Measurements from ENCODE around the gene DNM3.

- PRO-cap = no peak
Measured at GRCh38 chr1:171213825-171214283, 28.8 kb downstream of the FMO2 start.

- PRO-cap = no peak
Measured at GRCh38 chr1:171268773-171269183, 20.5 kb downstream of the FMO1 start.

- PRO-cap = no peak
Measured at GRCh38 chr1:171321581-171322206, 7.7 kb downstream of the FMO4 start.

- PRO-cap = unidirectional peak, minus-strand start at chr1:171486001; unidirectional peak, minus-strand start at chr1:171486205
Measured at GRCh38 chr1:171485875-171486592, 704 bp downstream of the PRRC2C start.

- PRO-cap = bidirectional peak, plus-strand start at chr1:171743309, minus-strand start at chr1:171743215
Measured at GRCh38 chr1:171742977-171743493, 1.2 kb upstream of the VAMP4 start.

DNA sequence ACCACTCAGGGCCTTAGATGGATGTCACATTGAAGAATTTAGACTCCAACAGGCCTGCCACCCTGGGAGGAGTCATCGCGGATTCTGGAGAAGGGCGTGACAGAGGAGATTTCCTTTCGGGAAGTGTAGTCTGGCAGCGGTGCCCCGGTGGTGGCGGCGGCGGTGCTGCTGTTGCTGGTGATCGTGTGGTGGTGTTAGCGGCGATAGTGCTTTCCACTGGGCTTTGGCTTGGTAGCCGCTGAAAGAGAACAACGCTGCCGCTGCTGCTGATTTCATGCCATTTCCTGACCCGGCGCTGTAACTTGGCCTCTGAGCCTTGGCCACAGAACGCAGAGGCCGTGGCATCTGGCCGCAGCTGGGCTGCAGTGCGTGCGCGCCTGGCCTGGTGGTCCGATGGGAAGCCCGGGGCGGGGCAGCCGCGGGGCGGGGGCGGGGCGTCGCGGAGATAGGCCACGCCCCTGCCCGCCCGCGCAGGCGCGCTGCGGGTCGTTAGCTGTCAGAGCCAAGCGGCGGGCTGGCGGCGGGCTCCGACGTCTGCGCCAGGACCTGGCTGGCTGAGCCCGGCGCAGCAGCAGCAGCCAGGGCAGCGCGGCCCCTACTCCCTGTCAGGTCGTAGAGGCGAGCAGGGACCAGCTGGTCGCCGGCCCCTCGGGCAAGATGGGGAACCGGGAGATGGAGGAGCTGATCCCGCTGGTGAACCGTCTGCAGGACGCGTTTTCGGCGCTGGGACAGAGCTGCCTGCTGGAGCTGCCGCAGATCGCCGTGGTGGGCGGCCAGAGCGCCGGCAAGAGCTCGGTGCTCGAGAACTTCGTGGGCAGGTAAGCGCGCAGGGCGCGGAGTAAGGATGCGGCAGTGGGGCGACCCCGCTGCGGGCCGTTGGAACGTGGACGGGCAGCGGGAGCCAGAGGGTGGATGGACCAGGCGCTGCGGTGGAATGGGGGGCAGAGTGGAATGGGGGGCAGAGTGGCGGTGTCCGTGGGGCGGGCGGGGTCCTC, at the start of gene DNM3:
DNM3 (plus strand) TSS at position 499 of the 995 bp plus-strand sequence.
- PRO-cap = bidirectional peak, plus-strand start at position 499 of the sequence, minus-strand start at position 357 of the sequence

GRCh38 chr1:172145294-172145912, 275.1 kb upstream of the C1orf105 start:
- PRO-cap = no peak

GRCh38 chr1:172825880-172826711, 167.2 kb downstream of the FASLG start:
- PRO-cap = no peak

DNA sequence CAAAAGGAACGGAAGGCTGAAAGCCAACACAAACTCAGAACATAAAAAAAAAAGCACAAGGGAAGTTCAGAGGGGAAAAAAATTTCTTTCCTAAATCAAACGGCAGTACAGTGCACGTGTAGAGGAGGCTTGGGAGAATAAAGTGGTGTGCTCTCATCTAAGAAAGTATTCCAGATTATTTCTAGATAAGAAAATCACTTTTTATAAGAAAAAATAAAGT, 256 bp upstream of the TNFSF18 start:
- PRO-cap = no peak

GRCh38 chr1:173127796-173128430, 77.2 kb upstream of the TNFSF18 start:
- PRO-cap = no peak

DNA sequence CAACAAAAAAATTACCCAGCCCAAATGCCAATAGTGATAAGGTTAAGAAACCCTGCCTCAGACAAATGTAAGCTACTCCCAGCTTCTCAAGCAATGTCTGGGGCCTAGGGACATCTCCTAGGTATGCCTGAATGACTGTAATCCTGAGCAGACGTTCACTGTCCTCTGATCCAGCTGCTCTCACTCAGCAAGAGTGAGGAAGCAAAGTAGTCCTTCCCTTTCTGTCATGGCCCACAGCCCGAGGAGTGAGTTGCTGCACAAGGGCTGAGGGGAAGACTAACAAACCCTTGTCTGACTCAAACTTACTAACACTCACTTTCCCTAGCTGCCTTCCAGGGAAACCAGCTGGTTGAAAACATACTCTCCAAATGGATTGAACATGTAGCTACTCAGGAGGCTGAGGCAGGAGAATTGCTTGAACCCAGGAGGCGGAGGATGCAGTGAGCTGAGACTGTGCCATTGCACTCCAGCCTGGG, 124.9 kb upstream of the TNFSF4 start:
- PRO-cap = no peak

DNA sequence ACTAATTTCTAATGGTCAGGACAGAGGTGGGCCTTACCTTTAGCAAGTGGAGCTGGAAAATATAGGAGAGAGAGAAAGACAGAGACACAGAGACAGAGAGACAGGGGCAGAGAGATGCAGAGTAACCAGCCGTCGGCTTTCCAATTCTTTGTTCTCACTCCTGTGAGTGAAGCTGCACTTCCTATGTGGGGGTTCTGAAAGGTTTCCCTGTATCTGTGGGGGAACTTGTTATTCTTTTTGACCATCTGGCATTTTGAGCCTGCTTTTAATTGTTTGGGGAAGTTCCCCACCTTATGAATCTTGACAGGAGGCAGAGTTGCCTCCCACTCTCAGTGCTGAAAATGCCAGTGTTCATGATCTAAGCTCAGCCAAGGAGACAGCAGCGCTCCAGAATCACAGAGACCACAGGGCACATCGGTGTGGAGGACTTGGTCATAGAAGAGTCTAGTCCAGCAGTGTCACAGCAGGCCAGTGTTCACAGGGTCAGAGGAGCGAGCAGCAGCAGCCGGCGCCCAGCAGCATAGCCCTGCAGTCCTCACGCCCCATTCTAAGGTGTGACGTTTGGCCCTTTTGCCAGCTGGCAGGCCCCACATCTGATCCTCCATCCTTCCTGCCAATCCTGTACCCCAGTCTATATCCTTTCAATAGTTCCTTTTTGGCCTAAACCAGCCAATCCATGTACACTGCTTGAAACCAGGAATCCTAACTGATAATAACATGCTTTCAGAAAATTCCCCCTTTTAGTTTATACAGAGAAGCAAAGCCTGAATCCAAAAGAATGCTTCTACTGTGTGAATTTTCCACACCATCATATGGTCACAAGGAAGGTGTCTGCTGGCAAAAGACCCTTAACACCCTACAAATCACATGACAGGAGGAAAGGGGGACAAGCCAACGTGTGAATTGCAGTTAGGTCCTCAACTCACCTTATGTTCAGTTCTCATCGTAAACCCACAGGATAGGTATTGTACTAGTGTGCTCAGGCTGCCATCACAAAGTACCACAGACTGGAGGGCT, 63.7 kb upstream of the PRDX6 start:
- PRO-cap = no peak

DNA sequence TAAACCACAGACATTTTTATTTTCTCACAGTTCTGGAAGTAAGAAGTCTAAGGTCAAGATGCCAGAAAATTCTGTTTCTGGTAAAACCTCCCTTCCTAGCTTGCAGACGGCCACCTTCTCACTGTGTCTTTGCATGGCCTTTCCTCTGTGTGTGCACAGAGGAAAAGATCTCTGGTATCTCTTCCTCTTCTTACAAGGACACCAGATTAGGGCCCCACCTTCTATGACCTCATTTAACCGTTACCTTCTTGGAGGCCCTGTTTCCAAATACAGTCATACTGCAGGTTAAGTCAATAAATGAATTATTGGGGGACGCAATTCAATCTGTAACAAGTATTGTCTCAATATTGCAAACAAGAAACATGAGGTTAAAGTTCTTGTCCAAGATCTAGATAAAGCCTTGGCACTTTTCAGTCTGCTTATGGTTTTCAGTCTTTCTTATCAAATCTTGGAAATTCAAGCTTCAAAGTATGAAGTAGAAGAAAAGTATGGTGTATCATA, 62.9 kb upstream of the PRDX6 start:
- PRO-cap = no peak

DNA sequence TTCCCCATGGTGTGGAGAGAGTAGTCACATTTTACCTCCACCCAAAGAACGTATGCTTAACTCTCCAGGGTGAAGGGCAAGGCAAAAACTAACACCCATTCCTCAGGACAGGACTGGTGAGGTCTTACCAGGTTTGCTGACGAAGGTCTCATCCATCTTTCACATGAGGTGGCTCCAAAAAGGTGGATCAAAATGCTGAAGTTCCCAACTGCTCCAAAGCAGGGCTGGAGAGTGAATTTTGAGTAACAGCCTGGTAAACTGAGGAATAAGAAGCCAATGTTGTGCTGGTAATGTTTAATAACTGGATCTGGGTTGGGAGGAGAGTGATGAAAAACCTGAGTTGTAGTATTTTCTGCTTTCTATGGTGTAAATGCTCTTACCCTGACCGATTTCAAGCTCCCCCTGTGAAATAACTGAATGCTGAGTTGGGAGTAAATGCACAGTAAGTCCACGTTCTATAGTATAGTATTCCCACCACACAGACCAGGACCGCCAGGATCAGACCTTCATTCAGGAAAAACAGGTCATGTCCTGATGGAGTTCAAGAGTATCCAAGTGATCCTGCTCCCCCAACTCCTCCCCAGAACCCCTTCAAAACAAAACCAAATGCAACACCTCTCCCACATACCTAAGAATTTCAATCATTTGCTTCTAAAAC, 35.2 kb upstream of the PRDX6 start:
- PRO-cap = no peak

GRCh38 chr1:173489159-173489842, 12.2 kb downstream of the PRDX6 start:
- PRO-cap = no peak

- PRO-cap = no peak
Measured at GRCh38 chr1:173717133-173717689, 2.4 kb downstream of the KLHL20 start.

GRCh38 chr1:173865323-173866479, 2.5 kb upstream of the ZBTB37 start:
- PRO-cap = no peak

GRCh38 chr1:174427833-174428489, 19.8 kb upstream of the GPR52 start:
- PRO-cap = no peak

DNA sequence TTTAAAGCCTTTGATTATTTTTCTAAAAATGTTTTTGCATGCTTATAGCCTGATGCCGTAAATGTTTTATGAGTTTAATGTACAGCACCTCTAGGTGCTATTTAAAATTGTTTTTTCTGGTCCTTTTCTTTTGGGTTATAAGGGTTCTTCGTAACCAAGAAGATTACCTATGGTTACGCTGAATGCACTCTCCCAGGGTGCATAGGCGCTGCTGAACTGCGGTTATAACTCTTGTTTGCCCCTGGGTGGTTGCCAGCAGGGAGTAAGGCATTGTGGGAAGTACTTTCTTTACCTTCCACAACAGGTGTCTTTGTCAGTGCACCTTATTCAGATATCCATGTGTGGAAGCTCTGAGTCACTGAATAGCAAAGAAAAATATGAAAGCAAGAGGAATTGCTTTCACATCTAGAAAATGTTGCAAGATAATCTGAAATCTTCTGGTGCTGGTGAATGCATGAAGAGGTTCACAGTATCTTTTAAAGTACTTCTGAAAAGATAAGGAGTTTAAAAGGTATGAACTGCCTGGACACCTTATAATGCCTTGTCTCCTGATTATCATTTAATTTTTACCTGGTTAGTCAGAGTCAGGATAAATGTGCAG, 124.4 kb upstream of the CACYBP start:
- PRO-cap = no peak

DNA sequence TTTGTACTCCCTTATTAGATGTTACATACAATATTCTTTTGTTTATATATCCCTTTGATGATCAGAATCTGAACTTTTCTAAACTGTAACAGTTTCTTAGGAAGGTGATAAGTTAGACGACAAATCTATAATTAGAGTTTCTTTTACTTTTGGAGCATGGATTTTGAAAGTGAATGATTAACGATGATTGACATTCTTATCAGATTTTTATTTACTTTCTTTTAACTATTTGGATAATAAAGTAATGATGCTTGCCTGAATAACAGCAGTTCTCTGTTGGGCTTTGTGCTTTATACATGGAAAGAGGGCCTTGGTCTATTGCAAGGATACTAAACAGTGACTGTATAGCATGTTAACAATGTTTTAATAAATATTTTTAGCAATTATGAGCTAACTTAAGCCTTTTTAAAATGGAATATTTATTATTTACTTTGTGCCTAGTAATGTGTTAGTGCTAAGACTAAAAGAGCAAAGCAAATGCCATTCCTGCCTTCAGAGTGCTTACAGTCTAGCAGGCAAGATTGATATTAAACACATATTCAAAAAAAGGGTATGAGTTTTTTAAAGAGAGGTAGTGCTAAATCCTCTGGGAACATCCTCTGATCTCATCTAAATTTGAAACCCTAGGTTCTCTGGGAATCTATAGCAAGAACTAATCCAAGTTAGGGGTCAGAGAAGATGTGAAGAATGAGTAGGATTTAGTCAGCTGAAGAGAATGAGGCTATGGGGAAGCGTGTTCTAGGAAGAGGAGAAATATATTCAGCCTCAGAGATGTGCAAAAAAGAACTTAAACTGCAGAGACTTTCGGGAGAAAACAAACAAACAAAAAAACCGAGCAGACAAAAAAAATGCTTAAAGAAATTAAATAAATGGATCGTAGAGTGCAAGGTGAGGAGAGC, 101.1 kb upstream of the CACYBP start:
- PRO-cap = no peak